Mesenchymal stem cell of Wharton's jelly (primary cell): Measurements from ENCODE around the gene EIF4E3.

- CAGE, long polyA plus RNA = no peak
Measured at GRCh38 chr3:70290300-70290845, 22.1 kb downstream of the MDFIC2 start.

- CAGE, long polyA plus RNA = no peak
Measured at GRCh38 chr3:70980946-70981503, 602.5 kb downstream of the FOXP1 start.

DNA sequence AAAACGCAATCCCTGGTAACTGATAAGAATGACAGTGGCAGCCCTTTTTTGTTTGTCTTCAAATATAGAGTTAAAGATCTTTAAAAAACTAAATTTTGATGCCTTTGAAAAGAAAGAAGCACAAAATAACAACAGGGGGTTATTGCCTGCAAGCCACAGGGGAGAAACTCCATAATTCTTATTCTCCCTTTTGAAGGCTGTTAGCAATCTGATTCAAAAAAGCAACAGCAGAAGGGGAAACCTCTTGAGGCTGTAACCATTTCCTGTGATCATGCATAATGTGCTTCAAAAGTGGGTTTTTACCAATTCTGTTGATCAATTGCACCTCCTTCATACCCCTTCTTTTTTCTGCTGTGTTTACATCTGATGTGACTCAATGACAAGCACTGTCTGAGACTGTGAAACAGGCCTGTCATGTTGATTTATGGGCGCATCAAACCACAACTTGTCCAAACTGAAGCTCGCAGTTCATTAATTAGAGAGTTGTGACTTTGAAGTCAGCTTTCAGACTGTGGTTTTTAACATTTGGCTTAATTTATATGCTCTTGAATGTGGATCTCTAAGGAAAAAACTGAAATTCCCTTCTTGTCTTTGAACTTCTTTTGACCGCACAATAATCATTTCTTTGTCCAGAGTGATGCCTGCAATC, 533.0 kb downstream of the FOXP1 start:
- CAGE, long polyA plus RNA = no peak

DNA sequence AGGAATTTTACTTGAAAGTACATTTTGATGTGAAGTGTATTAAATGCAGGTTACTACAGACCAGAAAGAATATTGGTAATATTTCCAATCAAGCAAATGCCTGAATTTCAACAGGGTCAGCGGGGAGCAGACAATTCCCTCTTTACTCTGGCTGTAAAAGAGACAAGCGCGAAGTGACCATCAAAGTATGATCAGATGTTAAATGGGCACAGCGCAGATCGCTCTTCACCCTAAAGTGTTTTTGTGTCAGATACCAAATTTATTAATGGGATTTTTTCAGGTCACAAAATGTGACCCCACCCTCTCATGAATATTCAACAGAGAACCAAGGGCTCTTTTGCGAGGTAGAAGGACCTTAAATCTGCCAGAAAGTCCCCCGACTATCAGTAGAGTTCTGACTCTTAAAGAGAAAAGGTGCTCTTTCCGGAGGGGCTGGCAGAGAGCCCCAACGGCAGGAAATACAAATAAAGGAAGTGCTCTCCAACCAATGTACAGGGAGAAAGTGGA, 517.3 kb downstream of the FOXP1 start:
- CAGE, long polyA plus RNA = no peak

DNA sequence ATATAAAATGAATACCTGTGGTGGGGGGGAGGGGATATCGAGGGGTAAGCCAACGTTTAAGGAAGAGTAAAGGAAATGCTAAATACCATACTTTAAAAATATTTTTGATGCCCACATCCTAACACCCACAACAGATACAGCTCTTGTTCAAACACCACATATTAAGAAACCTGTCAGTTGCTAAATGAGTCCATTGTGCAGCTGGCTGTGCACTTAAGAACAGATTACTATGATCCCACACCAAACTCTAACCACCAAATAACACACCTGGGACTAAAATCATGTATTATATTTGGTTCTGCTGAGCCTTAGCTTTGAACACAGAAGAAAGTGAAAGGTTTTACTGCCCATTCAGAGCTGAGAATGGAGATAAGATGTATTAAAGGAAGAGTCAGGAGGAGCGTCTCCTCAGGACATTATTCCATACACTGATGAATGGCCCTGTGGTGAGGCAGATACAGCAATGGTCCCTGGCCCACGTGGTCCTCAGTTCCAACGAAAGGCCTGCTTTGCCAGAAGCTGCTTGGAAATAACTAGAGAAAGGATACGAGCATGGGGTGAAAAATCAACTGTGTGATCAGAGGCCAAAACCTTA, 515.4 kb downstream of the FOXP1 start:
- CAGE, long polyA plus RNA = no peak

DNA sequence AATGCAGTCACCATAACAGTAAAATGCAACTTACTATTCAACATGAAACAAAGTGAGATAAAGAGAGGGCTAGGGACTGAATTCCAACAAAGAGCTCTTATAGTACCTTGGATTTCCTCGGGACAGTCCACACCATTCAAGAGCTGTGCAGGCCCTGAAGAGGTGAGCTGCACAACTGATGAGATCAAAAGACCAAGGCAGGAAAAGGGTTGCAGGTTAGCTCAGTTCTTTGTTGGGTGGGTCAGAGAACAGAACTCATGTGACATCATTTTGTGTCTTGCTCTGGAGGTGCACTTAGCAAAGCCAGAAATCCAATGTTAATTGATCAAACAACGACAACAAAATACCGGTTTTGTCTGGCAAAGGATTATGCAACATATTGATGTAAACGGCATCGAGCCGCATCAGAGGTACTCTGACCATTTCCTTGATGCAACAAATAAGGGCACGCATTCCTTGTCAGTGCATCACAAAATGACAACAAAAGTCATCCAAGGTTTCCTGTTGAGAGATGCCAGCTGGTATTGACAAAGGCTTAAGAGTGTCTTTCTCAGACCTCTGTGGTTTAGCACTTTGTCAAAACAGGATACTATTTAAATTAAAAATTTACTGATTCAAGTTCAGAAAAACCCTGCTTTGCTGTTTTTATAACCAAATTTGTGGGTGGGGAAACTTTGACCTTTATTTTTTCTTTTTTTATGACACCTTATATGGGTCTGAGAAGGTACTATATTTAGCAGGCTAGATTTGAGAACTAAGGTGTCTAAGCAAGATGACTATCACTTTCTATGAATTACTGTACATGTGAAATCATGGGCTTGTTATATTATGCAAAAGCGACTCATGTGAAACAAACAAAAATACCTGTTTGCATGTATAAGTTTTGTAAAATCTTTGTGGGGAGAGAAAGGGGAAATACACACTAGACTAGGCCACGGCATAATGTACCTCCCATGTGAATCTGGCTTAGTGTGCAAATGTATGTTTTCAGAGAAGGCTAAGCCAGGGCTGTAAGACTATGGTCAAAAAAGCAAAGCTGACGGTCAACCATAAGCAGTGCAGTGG, 496.2 kb downstream of the FOXP1 start:
- CAGE, long polyA plus RNA = no peak

DNA sequence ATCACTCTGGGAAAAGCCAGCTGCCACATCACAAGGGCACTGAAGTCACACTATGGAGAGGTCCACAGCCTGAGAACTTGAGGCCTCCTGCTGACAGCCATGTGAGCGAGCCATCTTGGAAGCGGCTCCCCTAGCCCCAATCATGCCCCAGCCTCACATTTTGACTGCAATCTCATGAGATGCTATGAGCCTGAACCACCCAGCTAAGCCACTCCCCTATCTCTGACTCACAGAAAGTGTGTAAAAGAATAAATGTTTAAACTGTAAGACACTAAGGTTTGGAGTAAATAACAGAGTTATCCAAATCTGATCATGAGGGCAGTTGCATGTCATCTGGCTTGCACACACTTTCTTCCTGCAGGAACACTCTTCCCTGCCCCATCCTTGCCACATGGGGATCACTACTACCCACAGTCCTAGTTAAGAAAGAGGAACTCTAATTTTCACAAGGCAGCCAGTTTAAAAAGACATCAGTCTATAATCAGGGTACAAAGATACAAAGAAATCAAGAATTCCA, 494.2 kb downstream of the FOXP1 start:
- CAGE, long polyA plus RNA = no peak

GRCh38 chr3:71112416-71112969, 471.0 kb downstream of the FOXP1 start:
- CAGE, long polyA plus RNA = no peak

- CAGE, long polyA plus RNA = no peak
Measured at GRCh38 chr3:71131435-71132537, 451.7 kb downstream of the FOXP1 start.

DNA sequence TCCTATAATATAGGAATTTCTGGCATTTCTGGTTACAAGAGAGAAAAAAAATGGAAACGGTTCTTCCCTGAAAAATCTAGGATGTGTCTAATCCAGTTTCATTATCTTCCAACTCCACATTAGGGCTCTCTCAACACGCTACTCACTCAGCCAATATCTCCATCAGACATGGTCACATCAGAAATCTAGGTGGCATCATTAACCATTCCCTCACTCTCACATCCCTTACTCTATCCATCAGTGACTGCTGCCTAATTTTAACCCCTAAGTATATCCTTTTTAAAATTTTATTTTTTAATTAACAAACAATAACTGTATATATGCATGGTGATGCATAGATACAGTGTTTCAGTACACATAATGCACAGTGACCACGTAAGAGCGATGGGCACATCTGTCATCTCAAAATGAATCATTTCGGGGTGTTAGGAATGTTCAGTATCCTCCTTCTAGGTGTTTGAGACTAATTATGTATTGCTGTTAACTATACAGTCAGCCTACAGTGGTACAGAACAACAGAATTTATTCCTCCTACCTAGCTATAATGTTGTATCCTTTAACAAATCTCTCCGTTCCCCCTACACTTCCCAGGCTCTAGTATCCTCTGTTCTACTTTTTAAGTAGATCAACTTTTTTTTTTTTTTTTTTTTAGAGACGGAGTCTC, 307.1 kb downstream of the FOXP1 start:
- CAGE, long polyA plus RNA = no peak

- CAGE, long polyA plus RNA = no peak
Measured at GRCh38 chr3:71304408-71305152, 278.9 kb downstream of the FOXP1 start.

- CAGE, long polyA plus RNA = no peak
Measured at GRCh38 chr3:71346548-71346770, 237.1 kb downstream of the FOXP1 start.

- CAGE, long polyA plus RNA = no peak
Measured at GRCh38 chr3:71395287-71396053, 188.1 kb downstream of the FOXP1 start.

- CAGE, long polyA plus RNA = no peak
Measured at GRCh38 chr3:71511108-71511593, 72.4 kb downstream of the FOXP1 start.

GRCh38 chr3:71515455-71516094, 68.0 kb downstream of the FOXP1 start:
- CAGE, long polyA plus RNA = no peak

DNA sequence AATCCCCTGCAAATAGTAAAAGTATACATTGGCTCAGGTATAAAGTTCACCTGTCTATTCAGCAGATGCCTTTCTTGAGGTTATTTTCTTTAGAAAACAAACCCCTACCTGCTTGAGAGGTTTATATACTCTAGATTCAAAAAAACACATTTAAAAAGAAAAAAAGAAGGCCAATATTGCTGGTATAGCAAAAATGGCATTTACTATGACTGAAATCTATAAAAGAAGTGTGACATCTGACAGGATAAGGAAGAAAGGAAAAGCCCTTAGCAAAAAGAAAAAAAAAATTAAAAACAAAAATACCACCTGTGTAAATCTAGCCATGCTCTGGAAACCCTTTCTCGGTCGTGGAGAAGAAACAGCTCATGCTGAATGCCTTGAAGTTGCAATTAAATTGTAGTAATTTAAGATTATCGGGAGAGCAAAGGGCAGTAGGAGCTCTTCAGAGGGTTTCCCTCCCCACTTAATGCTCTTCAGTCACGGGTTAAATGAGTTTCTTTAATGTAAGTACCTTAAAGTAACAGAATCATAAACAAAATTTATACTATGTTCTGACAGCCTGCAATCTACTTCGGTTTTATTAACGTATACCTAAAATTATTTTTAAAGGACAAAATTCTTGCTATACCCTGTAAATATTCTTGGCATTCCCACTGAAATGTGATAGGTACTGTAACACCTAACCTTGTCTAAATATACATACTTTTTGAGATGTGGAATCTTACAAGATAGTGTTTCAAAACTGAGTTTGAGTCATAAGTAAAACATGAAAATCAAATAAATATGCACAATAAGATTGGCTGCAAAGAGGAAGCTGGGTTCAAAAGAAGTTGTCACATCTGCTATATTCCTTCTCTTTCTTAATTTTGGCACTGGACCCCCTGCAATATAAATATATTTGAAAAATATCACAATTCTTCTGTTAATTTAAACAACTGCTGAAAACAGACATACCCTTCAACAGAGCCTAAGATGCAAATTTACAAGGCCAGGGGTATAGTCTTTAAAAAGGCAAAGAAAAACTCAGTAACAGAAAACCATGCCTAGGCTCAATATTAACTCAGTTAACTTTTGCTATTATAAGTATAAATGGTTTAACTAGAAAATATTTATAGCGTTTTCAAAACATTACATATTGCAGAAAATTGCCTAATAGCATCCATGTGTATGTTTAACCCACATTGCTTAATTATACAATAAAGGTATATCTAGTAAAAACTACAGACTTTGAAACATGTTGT, 5.3 kb downstream of the FOXP1 start:
- CAGE, long polyA plus RNA = no peak

- CAGE, long polyA plus RNA = no peak
Measured at GRCh38 chr3:71724853-71725662, at the start of gene EIF4E3. EIF4E3 (minus strand) TSS chr3:71725402.

GRCh38 chr3:72317389-72317989, 530.8 kb downstream of the SHQ1 start:
- CAGE, long polyA plus RNA = no peak

GRCh38 chr3:72443585-72444690, 404.3 kb downstream of the SHQ1 start:
- CAGE, long polyA plus RNA = no peak

GRCh38 chr3:72461975-72462319, 386.3 kb downstream of the SHQ1 start:
- CAGE, long polyA plus RNA = no peak